Measurements from ENCODE around the genes NME5 and EGR1.

GRCh38 chr5:136106533-136106732, 26.2 kb upstream of the SMAD5 start:
- PRO-cap, 2 experiments = no peak in any of the 2 experiments

GRCh38 chr5:136676097-136676725, 310.9 kb upstream of the TRPC7 start:
- PRO-cap, 2 experiments = no peak in any of the 2 experiments

DNA sequence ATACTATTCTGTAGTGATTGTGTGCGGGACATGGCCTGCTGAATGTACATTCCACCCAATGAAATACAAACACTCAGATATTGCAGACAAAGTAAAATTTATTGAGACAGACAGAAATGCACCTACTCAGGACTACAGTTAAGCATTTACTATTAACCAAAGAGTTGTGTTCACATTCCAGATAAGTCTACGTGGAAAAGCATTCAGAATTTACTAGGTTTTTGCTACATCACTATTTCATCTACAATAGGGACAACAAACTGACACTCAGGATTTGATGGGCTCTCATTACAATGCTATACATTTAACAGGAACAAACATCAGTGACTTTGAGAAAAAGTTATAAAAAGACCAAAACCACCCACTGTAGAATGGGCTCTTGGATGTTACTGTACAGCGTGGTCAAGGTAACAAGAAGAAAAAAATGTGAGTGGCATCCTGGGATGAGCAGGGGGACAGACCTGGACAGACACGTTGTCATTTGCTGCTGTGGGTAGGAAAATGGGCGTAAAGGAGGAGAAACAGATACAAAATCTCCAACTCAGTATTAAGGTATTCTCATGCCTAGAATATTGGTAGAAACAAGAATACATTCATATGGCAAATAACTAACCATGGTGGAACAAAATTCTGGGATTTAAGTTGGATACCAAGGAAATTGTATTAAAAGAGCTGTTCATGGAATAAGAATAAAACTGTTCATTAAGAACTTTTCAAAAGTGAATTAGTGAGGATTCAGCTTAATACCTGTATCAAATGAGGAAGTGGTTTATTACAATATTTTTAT, 523.7 kb downstream of the SPOCK1 start:
- PRO-cap, 2 experiments = no peak in any of the 2 experiments

GRCh38 chr5:137061603-137062038, 437.5 kb downstream of the SPOCK1 start:
- PRO-cap, 2 experiments = no peak in any of the 2 experiments

DNA sequence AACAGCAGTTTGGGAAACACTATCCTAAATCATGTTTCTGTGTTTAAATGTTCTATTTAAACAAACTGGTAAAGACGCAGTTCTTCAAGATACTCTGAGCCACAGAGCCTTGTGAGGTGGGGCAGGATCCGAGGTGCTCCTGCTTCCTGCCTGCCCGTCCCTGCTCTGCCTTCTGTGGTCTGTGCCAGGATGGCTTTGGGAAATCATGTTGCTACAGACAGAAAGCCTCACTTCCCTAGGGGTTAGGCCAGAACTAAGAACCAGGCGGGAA, 67.5 kb upstream of the SPOCK1 start:
- PRO-cap, 2 experiments = no peak in any of the 2 experiments

DNA sequence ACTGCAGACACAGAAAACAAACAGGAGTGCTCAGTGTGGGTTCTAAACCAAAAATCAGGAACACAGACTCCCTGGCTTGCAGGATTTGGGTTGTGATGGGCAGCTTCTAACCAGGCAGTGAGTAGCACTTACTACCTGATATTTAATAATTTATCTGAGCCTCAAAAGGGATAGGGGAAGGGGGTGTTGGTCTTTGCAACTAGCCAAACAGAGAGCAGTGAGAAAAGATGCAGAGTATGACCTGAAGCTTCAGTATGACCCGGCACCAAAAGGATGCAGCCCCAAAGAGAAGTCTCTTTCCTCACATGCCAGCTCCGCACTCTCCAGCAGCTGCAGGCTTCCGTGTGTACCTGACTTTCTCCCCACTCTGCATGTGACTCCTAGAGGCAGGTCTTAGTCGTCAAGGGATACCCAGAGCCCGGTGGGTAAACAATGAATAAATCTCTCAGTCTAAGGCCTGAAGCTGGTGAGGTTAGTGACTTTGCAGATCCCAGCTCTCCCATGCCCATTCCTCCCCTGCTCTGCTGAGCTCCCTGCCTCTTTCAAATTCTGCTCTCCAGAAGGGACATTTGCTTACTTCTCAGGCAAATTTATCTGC, 105.4 kb upstream of the SPOCK1 start:
- PRO-cap, 2 experiments = no peak in any of the 2 experiments

GRCh38 chr5:137802667-137802853, 48.4 kb upstream of the HNRNPA0 start:
- PRO-cap, 2 experiments = peak in 1 of 2 experiments; most common minus-strand start chr5:137802773 (in 1)

DNA sequence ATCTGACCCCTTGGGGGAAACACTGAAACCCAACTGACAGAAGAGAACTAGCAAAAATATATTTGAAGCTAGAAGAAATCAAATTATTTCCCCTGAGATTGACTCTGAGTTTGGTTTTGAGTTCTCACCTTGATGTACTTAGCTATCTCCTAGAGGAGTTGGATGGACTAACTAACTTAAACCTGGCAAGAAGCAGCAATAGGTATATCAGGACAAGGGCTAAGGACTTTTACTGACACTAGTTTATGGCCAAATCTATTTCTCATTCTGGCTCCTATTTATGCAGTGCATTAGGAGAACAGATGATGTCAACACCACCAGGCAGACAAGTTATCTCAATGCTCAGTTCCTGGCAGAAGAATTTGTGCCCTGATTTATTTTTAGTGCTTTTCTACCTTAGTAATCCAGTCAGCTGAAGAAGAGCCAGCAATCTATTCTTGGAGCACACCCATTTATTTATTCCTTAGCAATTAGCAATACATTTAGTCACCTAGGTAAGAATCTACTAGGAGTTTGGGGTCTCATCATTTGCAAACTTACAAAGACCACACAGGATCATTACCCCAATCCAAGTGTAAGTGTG, 30.7 kb upstream of the MYOT start:
- PRO-cap, 2 experiments = peak in 1 of 2 experiments; most common plus-strand start position 485 of the sequence (in 1); most common minus-strand start position 151 of the sequence (in 1)

DNA sequence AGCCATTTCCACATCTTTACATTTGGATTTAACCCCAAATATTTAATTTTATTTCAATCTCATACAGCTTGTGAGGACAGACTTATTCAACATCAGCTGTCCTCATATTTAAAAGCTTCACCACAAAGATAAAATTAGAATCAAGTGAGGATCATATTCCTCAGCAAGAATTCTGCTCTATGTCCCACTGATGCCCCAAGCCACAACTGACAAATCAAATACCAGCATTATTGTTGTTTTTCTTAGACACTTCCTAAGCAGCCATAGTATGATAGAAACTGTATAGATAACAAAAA, 30.0 kb upstream of the MYOT start:
- PRO-cap, 2 experiments = peak in 1 of 2 experiments; most common plus-strand start position 180 of the sequence (in 1); most common minus-strand start position 110 of the sequence (in 1)

- PRO-cap, 2 experiments = no peak in any of the 2 experiments
Measured at GRCh38 chr5:137859023-137859599, 8.5 kb upstream of the MYOT start.

GRCh38 chr5:138024243-138024487, 8.7 kb downstream of the FAM13B start:
- PRO-cap, 2 experiments = no peak in any of the 2 experiments

DNA sequence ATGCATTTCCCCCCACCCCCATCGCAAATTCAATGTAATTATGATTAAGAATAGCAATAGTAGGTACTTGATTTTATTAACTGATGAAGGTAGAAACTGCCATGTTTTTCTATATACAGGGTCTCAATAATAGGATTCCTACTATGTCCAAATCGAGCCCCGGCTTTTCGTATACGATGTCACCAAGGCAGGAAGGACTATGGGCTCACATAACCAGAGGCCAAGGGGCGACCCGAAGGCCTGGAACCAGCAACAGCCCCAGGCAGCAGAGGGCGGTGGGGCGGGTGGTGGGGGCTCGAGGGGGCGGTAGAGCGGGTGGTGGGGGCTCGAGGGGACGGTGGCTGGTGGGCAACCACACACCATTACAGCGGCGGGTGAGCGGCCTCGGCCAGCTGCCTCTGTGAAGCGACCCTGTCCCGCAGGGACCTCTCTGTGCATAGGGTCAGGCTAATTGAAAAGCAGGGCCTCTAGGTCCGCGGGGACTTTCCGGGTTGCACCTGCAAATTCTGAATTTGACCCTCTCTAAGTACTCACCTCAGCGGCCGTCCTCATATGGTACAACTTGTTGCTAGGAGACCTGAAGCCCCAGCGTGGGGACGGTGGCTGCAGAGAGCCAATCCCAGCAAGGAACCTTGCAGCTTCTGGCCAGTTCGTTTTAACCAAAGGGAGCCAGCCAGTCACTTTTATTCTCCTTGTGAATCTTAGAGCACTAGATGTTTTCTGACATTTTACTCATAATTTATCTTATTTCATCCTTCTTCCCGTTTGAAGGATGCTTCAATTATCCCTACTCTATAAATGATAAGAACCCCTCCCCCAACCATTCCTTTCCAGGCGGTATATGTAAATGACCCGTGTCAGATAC, at the start of gene NME5:
TSS of gene NME5 (minus strand) at position 592 of the 865 bp plus-strand sequence.
- PRO-cap, 2 experiments = peak in 1 of 2 experiments; most common plus-strand start position 648 of the sequence (in 1); most common minus-strand start position 554 of the sequence (in 1)

DNA sequence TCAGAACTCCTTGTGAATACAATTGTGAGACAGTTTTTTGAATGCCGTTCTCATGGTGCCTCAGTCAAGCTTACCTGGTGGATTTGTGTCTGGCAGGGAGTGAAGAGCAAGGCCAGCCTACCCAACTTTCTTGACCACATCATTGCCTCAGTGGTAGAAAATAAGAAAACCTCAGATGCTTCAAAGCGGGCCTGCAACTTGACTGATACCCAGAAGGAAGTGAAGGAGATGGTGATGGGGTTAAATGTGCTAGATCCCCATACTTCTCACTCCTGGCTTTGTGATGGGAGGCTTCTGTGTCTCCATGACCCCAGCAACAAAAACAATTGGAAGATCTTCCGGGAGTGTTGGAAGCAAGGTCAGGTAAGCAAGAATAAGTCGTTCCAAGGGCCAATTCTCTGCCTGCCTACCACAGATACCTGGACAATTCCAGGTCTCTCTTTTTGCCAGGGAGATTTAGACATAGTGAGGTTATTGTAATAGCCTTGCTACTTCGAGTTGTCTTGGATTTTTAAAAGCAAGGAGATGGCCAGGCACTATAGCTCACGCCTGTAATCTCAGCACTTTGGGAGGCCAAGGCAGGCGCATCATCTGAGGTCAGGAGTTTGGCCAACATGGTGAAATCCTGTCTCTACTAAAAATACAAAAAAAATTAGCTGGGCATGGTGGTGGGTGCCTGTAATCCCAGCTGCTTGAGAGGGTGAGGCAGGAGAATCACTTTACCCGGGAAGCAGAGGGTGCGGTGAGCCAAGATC, 14.7 kb upstream of the REEP2 start:
- PRO-cap, 2 experiments = no peak in any of the 2 experiments

GRCh38 chr5:138439335-138440671, 946 bp downstream of the REEP2 start:
- PRO-cap, 2 experiments = no peak in any of the 2 experiments

- PRO-cap, 2 experiments = peak in 2 of 2 experiments; most common plus-strand start chr5:138465480 (in 2)
Measured at GRCh38 chr5:138465404-138466194, at the start of gene EGR1. TSS of gene EGR1 (plus strand) at chr5:138465479.

- PRO-cap, 2 experiments = no peak in any of the 2 experiments
Measured at GRCh38 chr5:138492766-138492941, 27.4 kb downstream of the EGR1 start.

GRCh38 chr5:138536245-138536572, 6.8 kb downstream of the ETF1 start:
- PRO-cap, 2 experiments = no peak in any of the 2 experiments

DNA sequence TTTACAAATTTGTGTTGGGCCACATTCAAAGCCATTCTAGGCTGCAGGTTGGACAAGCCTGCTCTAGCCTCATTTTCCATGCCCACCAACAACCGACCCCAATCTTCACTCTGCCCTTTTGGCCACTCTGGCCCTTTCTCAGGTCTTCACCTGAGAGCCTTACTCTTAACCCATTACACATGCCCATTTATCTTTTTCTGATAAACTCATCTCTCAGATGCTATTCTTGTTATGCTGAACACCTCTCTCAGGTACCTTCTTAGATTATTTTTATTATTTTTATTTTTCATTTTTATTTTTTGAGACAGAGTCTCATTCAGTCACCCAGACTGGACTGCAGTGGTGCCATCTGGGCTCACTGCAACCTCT, 11.4 kb downstream of the HSPA9 start:
- PRO-cap, 2 experiments = no peak in any of the 2 experiments

DNA sequence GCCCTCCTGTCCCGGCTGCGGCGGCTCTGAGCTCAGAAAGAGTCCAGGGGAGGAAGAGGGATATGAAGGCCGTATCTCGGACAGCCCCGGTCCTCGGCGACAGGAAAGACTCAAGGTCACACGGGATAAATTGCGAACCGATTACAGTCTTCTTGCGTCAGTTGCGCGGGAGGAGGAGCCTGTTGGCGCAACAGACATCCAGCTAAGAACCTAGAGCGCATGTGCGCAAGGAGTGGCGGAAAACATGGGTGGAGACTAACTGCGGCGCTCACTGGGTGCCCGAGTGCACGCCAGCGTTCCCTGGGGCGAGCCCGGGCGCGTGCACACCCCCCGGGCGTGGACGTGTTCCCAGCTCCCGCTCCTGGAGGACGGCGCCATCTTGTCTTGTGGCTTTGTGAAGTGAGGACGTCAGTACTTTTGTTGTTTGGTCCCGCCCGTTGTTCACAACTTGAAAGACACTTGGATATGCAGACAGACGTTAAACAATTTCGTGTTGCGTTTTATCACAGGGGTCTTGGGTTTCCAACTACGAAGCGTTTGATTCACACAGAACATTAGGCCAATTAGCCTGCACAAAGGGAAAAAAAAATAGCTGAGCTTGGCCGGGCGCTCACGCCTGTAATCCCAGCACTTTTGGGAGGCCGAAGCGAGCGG, 501 bp upstream of the HSPA9 start:
- PRO-cap, 2 experiments = peak in 2 of 2 experiments; most common plus-strand start position 238 of the sequence (in 1); most common minus-strand start position 101 of the sequence (in 1)

GRCh38 chr5:138584042-138584477, 8.9 kb upstream of the HSPA9 start:
- PRO-cap, 2 experiments = no peak in any of the 2 experiments